ENCODE data around the genes SMG9, ZNF283, ZNF221 and ZNF223.

- PRO-cap, 3 experiments = no peak in any of the 3 experiments
- RRBS = no CpG with 5 or more reads among the region's 10 CpGs
These were observed 18.4 kb downstream of the POU2F2 start for GRCh38 chr19:42113614-42114409.

DNA sequence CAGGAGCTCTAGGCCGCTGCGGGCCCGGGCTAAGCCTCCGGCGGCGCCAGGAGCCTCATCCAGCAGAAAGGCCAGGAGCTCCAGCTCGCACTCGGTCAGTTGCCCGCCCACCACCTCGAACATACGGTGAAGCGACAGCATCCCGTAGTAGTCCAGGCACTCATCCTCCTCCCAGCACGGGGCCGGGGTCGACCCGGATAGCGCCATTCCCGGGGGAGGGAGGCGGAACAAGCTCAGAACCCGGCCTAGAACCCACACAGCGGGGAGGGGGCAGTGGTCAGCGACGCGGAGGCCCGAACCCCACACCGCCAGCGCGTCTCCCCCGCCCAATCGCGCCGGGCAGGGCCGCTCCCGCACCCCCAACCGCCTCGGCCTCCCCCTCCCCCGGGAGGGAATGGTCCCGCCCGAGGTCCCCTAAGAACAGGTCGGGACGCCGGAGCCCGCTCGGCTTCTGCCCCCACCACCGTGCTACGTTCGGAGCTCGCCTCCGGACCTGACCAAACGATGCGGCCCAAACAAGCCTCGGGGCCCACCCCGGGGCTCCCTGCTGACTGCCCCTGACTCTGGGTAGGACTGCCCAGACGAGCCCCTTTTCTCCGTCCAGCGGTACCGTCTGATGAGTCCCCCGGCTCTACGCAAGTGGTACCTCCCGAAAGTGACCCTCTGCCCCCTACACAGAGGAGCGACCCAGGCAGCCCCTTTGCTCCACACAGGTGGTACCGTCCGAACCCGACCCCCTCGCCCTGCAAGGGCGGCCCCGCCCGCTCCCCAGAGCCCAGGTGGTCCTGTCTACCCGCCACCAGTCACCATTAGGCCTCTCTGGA, 464 bp downstream of the DEDD2 start:
- PRO-cap, 3 experiments = no peak in any of the 3 experiments
- RRBS = 1% methylated on average over 34 of the region's 70 CpGs

DNA sequence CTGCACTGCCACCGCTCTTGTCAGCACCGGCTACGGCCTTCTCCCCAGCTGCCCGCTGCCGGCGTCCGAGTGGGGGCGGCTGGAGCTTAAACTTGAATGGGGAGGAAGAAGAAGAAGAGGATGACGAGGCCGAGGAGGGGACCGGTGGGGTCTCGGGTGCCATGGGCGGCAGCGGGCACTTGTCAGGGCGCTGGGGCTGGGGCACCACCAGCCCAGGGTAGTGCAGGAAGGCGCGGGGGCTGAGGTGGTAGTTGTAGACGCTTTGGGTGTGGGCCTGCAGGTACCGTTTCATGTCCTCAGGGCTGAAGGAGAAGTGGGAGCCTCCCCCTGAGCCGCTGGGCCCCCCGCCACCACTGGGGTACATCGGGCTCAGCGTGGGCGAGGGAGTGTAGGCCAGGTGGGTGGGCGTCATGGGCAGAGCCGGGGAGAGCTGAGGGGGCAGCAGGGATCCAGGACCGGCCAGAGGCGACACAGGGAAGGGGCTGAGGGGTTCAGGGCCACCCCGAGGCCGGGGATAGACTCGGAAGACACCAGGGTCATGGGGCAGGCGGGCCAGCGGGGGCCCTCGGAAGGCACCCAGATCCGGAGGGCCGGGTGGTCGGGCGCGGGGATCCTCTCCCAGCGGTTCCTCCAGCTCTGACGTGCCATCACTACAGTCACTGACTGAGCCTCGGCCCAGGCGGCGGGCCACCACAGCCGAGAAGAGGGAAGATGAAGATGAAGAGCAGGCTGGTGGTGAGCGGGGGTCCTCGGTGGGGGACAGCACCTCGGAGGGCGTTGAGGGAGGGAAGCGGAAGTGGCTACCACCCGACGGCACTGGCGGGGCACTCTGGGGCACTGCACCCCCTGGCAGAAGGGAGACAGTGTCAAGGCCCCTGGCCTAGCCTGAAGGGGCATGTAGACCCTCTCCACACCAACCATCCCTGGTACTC, 5.8 kb downstream of the ERF start:
- PRO-cap, 3 experiments = no peak in any of the 3 experiments
- RRBS = 59% methylated on average over 11 of the region's 53 CpGs

DNA sequence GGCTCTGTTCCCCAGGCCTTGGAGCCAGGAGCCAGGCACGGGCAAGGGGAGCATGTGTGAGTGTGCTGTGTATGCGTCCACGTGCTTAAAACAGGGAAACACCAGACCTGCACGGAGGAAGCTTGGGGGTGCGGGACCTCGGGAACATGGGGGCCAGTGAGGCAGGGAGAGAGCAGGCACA, 2.3 kb downstream of the ERF start:
- PRO-cap, 3 experiments = peak in 1 of 3 experiments; most common plus-strand start position 147 of the sequence (in 1)
- RRBS = no CpG with 5 or more reads among the region's 6 CpGs

- PRO-cap, 3 experiments = peak in 3 of 3 experiments; most common plus-strand start chr19:42254439 (in 3); most common minus-strand start chr19:42254367 (in 2)
- RRBS = 2% methylated on average over 15 of the region's 55 CpGs
These were observed 600 bp downstream of the ERF start for GRCh38 chr19:42254240-42254816.

DNA sequence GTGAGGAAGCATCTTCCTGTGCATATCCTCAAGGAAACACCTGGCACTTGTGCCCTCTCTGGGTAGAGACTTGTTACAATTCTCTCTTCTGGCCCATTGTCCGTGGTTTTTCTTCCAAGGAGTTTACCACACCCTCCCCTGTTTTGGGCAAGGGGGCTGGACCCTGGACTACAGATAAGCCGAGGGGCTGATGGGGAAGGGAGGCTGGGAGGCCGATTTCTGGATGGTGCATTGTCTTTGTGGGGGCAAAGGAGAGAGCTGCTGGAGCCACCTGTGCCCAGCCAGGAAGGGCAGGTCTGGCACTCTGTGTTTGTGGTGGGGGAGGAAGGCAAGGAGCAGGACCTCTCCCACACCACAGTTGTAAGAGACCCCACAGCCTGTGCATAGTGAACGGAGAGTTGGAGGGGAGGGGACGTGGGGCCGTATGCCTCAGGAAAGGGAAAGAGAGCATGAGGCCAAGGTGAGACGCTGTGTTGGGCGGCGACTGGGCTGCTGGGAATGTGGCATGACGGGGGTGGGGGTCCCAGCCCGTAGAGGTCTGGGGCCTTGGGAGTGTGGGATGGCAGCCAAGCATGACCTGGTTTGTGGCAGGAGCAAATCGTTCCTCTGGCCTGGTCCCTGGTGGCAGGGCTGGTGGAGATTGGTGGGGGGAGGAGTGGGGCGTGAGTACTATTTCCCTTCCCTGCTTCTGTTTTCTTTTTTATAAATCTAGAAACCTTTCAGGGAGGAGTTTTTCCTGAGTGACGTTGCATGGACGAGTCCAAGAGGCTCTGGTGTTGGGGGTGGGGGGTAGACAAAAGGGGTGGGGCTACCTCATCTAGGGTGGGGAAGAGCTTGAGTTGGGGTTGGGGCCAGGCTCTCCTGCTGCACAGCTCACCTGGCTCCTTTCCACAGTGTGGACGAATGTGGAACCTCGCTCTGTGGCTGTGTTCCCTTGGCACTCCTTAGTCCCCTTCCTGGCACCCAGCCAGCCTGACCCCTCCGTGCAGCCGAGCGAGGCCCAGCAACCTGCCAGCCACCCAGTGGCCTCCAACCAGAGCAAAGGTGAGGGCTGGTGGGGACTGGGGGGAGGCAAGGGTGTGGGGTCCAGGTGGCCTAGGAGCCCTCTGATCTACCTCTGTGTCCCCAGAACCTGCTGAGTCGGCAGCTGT, 15.7 kb upstream of the PRR19 start:
- PRO-cap, 3 experiments = no peak in any of the 3 experiments
- RRBS = no CpG with 5 or more reads among the region's 21 CpGs

GRCh38 chr19:42450183-42450677, 7.5 kb upstream of the CXCL17 start:
- PRO-cap, 3 experiments = no peak in any of the 3 experiments
- RRBS = no CpG with 5 or more reads among the region's 2 CpGs

- PRO-cap, 3 experiments = peak in 2 of 3 experiments; most common plus-strand start chr19:42471659 (in 2)
- RRBS = no CpG with 5 or more reads among the region's 8 CpGs
These were observed 29.1 kb upstream of the CXCL17 start for GRCh38 chr19:42471562-42472436.

- PRO-cap, 3 experiments = no peak in any of the 3 experiments
- RRBS = no CpG with 5 or more reads among the region's 11 CpGs
These were observed 7.7 kb downstream of the CD177 start for GRCh38 chr19:43360960-43361717.

DNA sequence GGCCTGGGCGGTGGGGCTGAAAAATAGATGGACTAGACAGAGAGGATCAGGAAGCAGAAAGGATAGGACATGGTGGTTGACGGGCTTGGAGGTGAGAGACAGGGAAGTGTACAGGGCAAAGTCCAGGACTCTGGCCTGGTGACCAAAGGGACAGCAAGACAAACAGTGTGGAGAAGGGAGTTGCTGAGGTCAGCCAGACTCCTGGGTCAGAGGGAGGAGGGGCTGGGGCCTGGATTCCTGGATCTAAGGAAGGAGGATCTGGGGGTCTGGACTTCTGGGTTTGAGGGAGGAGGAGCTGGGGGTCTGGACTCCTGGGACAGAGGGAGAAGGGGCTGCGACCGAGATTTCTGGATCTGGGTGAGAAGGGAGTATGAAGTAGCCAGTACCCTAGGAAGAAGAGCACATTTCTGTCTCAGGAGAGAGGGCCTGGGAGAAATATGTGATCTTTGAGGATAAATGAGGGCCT, 5.4 kb downstream of the PHLDB3 start:
- PRO-cap, 3 experiments = no peak in any of the 3 experiments
- RRBS = no CpG with 5 or more reads among the region's 4 CpGs

- PRO-cap, 3 experiments = no peak in any of the 3 experiments
These were observed 2.7 kb upstream of the PHLDB3 start for GRCh38 chr19:43507327-43507546.

DNA sequence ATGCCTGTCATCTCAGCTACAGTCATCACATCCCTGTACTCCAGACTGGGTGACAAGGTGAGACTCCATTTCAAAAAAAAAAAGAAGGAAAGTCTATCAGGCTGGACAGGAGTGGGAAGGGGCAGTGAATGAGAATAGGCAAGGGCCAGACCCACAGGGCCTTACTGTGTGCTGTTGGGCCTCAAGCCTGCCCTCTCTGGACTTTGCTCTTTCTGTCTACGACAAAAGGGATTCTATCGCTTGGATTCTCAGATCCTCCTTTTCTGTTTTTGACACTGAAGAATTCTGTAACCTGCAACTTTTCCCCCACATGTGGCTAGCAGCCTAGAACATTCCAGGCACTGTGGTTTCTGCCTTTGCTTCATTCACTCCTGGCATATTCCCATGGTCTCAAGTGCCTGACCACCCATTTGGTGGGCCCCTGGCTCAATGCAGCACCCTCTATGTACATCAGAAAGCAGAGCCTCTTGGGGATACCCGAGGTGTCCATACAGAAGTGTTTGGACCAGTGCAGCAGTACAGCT, 5.7 kb downstream of the IRGQ start:
- PRO-cap, 3 experiments = no peak in any of the 3 experiments
- RRBS = no CpG with 5 or more reads among the region's 3 CpGs

DNA sequence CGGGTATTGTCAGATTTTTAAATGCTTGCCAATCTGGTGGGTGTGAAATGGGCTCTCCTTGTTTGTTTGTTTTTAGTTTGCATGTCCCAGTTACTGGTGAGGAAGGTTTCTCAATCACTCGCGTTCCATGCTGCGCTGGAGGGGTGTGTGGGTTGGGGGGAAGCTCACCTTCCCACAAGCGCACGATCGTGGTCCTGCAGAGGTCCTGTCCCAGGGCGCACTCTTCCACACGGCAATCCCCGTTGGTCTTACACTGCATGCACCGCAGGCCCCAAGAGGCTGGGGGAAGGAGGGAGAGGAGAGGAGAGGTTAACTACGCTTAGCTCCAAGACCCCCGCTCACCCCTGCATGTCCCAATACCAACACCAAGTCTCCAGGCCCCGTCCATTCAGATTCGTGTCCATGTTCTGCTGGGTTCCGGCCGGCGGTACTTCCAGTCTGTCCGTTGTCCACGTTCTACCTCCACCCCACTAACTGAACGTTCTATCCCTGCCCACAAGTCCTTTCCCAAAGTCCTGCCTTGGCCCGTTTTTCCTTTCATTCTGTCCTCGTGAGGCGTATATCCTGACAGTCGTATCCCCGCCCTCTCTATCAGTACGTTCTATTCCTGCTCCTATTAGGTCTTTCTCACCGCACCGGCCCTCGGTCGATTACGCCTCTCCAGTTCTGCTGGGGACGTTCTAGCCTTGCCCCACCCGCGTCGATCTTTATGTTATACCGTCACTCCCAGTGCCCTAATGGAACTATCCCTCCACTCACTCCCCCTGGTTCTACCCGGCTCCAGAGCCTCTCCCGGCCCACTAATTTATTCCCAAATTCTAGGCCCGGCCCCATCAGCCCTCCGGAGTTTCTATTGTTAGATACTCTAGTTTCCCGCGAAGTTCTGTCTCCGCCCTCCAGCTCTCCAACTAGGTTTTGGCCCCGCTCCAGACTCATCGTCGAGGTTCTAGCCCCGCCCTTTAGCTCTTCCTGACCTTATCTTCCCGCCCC, 2.3 kb downstream of the PLAUR start:
- PRO-cap, 3 experiments = peak in 2 of 3 experiments; most common minus-strand start position 910 of the sequence (in 1)
- RRBS = no CpG with 5 or more reads among the region's 49 CpGs

- PRO-cap, 3 experiments = peak in 3 of 3 experiments; most common plus-strand start chr19:43669018 (in 3); most common minus-strand start chr19:43668653 (in 1)
- RRBS = 2% methylated on average over 11 of the region's 63 CpGs
These were observed 1.2 kb downstream of the PLAUR start for GRCh38 chr19:43668403-43669539.

GRCh38 chr19:43754822-43755458, at the start of gene SMG9:
Gene SMG9 (minus strand): TSS chr19:43754962.
- PRO-cap, 3 experiments = peak in 3 of 3 experiments; most common plus-strand start chr19:43755088 (in 3); most common minus-strand start chr19:43754921 (in 1)
- RRBS = 2% methylated on average over 24 of the region's 50 CpGs

GRCh38 chr19:43764680-43765890, 10.3 kb upstream of the SMG9 start:
- PRO-cap, 3 experiments = no peak in any of the 3 experiments
- RRBS = no CpG with 5 or more reads among the region's 25 CpGs

DNA sequence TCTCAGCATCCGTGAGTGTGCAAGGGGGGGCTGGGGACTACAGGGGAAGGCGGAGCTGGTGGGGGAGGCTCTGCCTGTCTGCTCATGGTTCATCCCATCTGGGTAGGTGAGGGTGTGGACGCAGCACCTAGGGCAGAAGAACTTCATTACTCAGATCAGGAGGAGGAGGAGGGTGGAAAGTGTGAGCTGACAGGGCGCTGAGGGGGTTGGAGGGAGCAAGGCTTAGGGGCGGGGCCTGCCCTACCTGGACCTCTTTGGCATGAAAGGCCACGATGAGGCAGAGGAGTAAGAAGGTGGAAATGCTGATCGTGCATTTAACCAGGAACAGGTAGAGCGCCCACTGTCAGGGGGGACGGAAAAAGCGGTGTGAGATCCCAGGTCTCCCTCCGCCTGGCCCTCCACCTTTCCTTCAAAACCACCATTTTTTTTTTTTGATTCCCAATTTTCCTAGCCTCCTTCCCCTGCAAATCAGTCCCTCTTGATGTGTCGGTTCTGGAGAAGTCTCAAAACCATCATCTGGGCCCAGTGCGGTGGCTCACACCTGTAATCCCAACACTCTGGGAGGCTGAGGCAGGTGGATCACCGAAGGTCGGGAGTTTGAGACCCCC, 4.4 kb downstream of the KCNN4 start:
- PRO-cap, 3 experiments = no peak in any of the 3 experiments
- RRBS = no CpG with 5 or more reads among the region's 15 CpGs

DNA sequence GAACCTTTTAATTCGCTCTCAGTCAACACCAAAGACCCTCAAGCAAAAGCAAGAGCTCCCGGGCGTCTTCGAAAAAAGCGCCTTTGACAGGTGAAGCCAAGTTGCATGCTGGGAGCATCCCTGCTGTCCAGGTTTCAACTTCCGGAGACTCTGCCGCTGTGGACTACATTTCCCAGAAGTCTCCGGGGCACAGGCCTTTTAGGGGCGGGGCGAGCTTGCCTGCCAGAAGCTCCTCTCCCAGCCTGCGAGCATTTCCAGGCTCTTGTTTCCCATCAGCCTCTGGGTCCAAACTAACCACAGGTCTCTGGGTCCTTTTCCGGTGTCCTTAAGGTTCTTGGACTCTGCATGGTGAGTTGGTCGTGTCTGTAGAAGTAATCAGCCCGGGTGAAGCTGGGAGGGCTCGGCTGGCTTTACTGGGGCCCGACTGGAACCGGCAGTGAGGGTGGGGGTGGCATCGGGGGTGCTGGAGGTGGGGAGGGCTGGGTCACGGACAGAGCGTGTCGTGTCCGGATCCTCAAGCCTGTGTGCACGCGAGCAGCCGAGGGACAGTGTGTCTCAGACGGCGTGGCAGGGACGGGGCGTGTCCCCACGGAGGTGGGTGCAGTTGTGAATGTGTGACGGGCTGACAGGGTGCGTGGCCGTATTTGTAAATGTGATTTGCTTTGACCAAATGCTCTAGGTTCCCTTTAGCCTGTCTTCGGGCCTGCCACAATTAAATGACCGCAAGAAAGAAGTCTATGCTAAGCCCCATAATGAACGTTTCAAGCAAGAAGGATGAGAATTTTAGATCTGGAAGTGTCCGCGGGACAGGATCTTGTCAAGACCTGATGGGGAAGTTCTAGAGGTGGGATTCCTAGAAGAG, at the start of gene ZNF283:
TSS of gene ZNF283 (plus strand) at position 225 of the 862 bp plus-strand sequence.
- PRO-cap, 3 experiments = peak in 1 of 3 experiments; most common plus-strand start position 272 of the sequence (in 1)
- RRBS = 2% methylated on average over 16 of the region's 38 CpGs

DNA sequence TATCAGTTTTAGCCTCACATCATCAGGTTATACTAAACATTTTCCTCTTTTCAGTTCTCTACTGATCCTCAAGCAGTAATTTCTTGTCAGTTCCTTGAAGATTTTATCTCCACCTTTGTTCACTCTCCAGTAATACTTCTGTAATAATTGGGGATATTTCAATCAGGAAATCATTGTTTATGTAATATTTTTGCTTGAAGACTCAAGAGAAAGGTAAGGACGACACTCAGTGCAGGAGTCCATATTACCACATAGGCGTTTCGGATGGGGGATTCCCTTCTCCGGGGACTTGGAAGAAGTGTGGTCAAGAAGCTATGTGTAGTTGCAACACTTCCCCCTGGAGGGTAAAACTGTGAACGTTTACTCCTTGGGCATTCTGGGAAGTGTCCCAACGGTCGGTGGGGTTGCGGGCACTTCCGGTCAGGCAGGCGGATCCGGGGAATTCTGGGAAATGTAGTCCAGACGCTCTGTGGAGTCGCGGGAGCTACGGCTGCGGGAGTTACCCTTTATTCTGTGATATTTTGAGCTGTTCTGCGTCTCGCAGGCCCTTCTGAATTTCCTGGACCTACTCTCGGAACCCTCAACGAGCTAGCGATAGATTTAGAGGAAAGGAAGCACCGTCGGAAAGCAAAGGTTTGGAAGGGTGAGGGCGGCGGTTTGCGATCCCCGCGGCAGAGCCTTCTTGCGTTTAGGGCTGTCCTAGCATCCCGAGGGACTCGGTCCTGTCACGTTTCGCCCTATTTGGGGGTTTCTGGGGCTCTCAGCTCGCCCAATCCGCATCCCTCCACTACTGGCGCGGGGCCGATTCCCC, at the start of gene ZNF221:
TSS of gene ZNF221 (plus strand) at position 461 of the 811 bp plus-strand sequence.
- PRO-cap, 3 experiments = peak in 3 of 3 experiments; most common plus-strand start position 461 of the sequence (in 3)
- RRBS = no CpG with 5 or more reads among the region's 38 CpGs

GRCh38 chr19:44051694-44052243, at the start of gene ZNF223:
Gene ZNF223 (plus strand): TSS chr19:44052036.
- PRO-cap, 3 experiments = no peak in any of the 3 experiments
- RRBS = 1% methylated on average over 5 of the region's 26 CpGs